Mammary microvascular endothelial cell (primary cell): ENCODE data around the genes SLC16A13 and TMEM256.

GRCh38 chr17:7035682-7036742 lies at the start of gene SLC16A13:
TSS of gene SLC16A13 (plus strand) at chr17:7036015.
- RAMPAGE, long total RNA = start-site peak on the plus strand at chr17:7036061-7036151, 26 and 10 reads in 2 replicates

GRCh38 chr17:7091247-7091846 lies 11.3 kb upstream of the CLEC10A start:
- RAMPAGE, long total RNA = no peak

DNA sequence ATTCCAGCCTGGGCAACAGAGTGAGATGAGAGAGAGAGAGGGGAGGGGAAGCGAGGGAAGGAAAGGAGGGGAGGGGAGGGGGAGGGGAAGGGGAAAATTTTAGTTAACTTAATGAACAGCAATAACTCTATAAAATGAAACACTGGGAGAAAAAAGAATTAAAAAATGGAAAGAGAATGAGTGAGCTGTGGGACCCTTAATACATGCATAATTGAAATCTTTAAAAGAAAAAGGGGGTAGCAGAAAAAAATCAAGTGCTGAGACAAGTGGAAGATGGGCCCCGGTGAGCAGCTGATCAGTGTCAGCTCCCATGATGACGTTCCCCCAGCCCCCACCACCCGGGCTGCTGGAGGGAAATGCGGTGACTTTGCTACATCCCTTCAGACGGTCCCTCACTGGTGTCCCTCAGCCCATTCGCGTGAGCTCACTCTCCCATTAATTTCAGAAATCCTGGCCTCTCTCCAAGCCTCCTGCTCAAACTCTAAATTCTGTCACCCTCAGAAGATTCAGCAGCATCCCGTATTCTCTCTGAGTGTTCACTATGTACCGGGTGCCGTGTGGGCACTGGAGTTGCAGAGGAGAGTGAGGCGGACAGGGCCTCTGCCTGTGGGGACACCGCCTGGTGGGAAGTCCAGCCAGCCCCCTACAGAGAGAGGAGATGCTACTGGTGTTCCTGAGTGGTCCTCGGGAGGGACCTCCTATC lies 2.5 kb downstream of the ASGR2 start:
- RAMPAGE, long total RNA = no peak

GRCh38 chr17:7120585-7121069 lies 6.0 kb upstream of the ASGR2 start:
- RAMPAGE, long total RNA = no peak

GRCh38 chr17:7132394-7133212 lies 18.0 kb upstream of the ASGR2 start:
- RAMPAGE, long total RNA = no peak

GRCh38 chr17:7133295-7133983 lies 18.8 kb upstream of the ASGR2 start:
- RAMPAGE, long total RNA = no peak

GRCh38 chr17:7139456-7139898 lies 24.9 kb upstream of the ASGR2 start:
- RAMPAGE, long total RNA = no peak

DNA sequence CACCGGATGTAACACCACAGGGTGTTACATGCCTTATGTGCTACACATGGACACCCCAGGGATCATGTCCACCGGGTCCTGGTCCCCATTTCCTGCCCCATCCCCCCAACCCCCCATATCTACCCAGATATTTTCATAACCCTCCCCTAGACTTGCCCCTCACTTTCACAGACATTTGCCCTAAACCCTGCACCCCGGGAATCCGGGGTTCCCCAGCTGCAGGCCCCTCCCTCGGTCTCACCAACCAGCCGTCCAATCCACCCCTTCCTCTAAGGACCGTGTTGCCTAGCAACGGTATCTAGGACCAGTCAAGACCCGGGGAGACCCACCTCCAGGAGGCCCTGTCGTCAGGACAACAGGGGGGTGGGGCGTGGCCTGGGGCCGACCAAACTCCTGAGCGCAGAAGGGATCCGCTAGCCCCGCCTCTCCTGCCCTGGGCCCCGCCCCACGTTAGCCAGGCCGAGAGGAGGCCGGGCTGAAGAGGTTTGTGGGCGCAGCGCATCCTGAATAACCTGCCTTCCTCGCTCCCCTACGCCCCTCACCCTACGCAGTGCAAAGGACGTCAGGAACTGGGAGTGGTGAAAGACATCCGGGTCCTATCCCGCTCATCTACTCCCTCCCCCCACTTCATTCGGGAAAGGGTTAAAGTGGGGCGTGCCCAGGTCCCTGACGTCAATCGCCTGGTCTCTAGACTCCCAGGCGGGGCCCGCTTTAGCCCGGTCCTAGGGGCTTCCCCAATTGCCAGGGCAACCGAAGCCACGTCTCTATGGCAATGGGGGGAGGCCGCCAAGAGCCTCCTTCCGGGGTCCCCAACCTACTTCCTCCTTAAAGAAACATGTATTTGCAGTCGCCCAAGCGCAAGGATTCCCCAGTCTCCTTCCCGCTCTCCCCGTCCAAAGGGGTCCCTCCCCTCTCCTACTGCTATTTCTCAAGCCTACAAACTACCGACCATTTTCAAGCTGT lies 12.5 kb downstream of the DLG4 start:
- RAMPAGE, long total RNA = no peak

- RAMPAGE, long total RNA = no peak
Measured at GRCh38 chr17:7282647-7283414, 1.3 kb downstream of the SLC2A4 start.

DNA sequence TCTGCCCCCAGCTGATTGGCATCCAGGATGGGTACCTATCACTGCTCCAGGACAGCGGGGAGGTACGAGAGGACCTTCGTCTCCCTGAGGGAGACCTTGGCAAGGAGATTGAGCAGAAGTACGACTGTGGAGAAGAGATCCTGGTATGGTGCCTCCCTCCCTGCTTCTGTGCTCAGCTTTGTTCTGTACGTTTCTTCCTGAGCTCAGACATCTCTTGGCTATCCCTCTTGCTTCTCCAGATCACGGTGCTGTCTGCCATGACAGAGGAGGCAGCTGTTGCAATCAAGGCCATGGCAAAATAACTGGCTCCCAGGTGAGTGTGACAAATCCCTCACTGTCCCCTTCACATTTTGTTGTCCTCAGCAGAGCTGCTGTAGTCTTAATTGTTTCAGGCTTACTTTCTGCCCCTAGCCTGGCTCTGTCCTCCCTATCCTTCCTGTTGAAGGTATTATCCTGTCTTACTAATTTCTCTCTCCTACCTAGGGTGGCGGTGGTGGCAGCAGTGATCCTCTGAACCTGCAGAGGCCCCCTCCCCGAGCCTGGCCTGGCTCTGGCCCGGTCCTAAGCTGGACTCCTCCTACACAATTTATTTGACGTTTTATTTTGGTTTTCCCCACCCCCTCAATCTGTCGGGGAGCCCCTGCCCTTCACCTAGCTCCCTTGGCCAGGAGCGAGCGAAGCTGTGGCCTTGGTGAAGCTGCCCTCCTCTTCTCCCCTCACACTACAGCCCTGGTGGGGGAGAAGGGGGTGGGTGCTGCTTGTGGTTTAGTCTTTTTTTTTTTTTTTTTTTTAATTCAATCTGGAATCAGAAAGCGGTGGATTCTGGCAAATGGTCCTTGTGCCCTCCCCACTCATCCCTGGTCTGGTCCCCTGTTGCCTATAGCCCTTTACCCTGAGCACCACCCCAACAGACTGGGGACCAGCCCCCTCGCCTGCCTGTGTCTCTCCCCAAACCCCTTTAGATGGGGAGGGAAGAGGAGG lies 3.5 kb downstream of the GPS2 start:
- RAMPAGE, long total RNA = no peak

- RAMPAGE, long total RNA = no peak
Measured at GRCh38 chr17:7315757-7316399, 718 bp upstream of the GPS2 start.

DNA sequence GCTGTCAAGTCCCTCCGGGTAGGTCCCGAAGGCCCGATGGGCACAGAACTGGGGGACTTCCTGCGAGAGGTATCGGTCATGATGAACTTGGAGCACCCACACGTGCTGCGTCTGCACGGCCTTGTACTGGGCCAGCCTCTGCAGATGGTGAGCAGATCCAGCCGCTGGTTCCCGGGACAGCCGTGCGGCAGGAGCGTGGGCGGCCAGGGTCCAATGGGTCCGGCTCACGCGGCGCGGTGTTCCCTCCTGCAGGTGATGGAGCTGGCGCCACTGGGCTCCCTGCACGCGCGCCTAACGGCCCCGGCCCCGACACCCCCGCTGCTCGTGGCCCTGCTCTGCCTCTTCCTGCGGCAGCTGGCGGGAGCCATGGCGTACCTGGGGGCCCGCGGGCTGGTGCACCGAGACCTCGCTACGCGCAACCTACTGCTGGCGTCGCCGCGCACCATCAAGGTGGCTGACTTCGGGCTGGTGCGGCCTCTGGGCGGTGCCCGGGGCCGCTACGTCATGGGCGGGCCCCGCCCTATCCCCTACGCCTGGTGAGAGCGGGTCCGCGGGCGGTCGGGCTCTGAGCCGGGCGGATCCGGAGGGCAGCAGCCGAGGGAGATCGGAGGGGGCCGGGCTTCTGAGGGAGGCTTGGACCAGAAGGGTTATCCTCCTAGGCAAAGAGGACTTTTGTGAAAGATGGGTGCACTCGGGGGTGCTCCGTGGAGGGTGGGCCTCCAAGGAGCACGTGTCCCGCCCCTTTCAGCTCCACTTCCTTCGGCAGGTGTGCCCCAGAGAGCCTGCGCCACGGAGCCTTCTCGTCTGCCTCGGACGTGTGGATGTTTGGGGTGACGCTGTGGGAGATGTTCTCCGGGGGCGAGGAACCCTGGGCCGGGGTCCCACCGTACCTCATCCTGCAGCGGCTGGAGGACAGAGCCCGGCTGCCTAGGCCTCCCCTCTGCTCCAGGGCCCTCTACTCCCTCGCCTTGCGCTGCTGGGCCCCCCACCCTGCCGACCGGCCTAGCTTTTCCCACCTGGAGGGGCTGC lies 3.1 kb downstream of the TNK1 start:
- RAMPAGE, long total RNA = no peak

DNA sequence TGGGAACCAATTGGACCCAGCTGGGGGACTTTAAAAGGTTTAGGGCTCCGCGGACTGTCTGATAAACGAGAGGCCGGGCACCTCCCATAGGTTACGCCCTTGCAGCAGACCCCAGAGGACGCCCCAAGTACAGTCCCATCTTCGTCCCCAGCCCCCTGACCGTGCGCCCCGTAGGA lies 169 bp downstream of the TMEM256 start:
- RAMPAGE, long total RNA = no peak

- RAMPAGE, long total RNA = start-site peak on the minus strand at chr17:7404093-7404110, 866 and 391 reads in 2 replicates
Measured at GRCh38 chr17:7404016-7404200, at the start of gene TMEM256. TSS of gene TMEM256 (minus strand) at chr17:7404097.

GRCh38 chr17:7477209-7477777 lies 2.1 kb downstream of the ZBTB4 start:
- RAMPAGE, long total RNA = no peak

GRCh38 chr17:7496395-7497175 lies 15.3 kb downstream of the SLC35G6 start:
- RAMPAGE, long total RNA = no peak

GRCh38 chr17:7573122-7574084 lies 778 bp downstream of the EIF4A1 start:
- RAMPAGE, long total RNA = no peak

DNA sequence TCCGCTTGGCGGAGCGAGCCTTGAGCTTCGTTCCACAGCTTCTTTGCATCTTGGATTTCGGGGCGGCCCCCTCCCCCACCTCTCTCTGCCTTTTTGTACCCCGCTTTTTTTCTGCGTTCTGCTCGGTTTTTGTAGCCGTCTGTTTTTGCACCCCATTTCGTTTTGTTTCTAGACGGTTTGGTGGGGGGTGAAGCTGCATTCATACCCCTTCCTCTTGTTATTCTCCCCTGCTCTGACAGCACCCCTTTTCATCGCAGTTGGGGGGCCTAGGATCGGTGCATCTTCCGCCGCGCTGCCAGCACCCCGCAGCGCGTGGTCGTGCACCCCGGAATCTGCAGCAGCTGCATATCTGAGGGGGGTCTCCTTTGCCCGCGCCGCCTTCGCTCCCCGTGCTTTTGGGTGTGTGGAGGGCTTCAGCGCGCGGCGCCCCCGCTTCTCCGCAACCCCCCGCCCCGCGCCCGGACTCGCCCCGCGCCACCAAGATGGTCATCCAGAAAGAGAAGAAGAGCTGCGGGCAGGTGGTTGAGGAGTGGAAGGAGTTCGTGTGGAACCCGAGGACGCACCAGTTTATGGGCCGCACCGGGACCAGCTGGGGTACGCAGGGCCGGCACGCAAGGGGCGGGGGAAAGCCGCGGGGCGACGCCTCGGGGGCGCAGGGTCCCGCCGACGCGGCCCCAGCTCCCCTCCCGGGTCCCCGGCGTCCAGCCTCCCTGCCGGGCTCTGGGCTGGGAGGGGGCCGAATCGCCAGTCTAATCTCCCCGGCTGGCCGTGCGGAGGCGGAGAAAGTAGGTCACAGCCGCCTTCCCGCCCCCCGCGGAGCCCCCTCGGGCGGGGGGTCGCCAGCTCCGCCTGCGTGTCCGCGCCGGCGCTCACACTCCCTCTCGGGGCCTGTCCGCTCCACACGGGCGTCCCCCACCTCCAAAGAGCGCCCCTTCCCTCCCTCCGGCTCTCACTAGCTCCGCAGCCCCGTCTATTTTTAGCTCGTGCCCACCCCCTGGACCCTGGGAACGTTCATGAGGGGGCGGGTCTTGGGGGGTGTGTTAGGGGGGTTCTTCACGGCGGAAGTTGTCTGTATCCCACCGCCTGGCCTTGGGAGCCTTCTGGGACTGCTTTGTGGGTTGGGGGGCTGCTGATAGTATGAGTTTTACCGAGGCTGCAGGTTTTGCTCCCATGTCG lies 699 bp downstream of the ATP1B2 start:
- RAMPAGE, long total RNA = no peak

DNA sequence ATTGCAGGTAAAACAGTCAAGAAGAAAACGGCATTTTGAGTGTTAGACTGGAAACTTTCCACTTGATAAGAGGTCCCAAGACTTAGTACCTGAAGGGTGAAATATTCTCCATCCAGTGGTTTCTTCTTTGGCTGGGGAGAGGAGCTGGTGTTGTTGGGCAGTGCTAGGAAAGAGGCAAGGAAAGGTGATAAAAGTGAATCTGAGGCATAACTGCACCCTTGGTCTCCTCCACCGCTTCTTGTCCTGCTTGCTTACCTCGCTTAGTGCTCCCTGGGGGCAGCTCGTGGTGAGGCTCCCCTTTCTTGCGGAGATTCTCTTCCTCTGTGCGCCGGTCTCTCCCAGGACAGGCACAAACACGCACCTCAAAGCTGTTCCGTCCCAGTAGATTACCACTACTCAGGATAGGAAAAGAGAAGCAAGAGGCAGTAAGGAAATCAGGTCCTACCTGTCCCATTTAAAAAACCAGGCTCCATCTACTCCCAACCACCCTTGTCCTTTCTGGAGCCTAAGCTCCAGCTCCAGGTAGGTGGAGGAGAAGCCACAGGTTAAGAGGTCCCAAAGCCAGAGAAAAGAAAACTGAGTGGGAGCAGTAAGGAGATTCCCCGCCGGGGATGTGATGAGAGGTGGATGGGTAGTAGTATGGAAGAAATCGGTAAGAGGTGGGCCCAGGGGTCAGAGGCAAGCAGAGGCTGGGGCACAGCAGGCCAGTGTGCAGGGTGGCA lies 13.7 kb downstream of the TP53 start:
- RAMPAGE, long total RNA = no peak

DNA sequence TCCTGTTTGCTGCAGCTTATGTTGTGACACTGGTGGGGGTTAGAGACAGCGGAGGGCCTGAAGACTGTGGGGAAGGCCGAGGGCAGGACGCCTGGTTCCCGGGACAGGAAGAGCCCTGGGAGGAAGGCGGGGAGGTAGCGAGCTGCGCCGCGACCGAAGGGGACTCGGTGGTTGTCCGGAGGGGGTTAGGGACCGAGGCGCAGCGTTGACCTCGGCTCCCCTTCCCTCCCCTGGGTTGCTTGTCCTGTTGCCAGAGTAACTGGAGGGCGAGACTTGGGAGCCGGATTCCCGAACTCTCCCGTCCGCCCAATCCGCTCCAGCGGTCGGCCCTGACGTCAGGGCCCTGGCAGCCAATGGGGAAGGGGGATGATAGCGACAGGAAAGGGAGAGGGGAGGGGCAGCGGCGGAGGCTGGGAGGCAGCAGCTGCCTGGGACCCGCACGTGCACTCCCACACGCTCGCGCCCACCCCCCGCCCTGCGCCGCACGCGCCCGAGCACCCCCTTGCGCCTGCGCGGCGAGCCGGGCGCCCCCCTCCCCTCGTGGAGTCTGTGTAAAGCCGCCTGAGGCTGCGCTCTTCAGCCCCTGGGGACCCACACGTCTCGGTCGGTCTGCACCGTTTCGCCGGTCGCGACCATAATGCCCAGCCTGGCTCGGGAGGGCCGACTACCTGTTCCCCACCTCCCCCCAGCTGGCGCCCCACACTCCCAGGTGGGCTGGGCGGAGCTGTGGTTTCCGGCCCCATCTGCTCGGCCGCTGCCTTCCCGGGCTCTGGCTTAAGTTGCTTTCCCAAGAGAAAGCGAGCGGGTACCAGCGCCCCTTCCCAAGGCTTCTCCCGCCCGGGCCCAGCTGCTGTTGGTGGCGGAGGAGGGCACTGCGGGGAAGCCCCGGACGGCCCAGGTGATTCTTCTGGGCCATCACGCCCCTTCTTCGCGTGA lies 1.5 kb downstream of the KDM6B start:
- RAMPAGE, long total RNA = no peak